SP-49 (cell line): ENCODE measurements around the genes XYLT1 and NPIPA8.

DNA sequence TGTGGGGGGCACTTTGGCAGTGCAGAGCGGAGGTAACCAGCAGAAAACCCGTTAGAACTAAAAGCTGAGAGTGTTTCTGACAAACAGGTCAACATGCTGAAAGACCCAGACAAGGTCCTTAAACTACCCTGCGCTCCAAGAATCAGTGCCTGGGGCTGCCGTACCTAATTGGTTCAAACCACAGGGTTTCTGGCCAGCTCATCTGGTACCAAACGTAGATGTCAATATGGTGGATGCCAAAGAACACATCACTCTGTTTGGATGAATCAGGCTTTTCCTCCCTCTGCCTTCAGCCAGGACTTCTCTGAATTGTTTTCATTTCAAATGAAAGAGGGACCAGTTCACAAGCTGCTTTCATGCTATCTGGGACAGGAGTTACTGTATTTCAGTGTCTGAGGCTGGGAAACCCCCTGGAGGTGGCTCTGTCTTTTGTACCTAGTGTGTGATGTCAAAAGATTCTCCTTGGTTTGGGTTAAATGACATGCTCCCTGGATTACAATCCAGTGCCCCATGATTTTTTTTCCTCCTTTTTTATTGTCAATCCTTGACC is 76.2 kb downstream of the ABCC1 start:
- PRO-cap = no peak

GRCh38 chr16:16045442-16046302 is 96.3 kb downstream of the ABCC1 start:
- PRO-cap = no peak

DNA sequence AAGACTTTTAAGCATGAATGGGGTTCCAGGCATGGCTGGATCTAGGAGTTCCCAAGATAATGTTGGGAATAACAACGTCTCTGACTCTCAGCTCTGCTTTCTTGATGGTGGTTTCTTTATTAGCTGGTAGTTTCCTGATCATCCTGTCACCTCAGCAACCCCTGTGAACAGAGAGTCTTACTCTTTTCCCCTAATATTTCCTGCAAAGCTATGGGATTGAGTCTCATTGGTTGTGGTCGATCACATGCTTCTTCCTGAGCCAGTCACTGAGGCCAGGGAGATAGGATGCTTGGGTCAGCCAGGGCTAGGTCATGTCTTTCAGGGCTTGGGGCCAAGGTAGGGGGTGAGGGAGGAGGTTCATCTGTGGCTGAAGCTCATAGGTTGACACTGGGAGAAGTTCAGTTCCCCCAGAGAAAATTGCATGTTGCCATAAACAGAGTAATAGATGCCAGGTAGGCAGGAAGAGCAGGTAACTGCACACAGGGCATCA is 114.3 kb downstream of the ABCC1 start:
- PRO-cap = no peak

- PRO-cap = no peak
These were observed 103.2 kb downstream of the ABCC6 start for GRCh38 chr16:16119811-16120776.

DNA sequence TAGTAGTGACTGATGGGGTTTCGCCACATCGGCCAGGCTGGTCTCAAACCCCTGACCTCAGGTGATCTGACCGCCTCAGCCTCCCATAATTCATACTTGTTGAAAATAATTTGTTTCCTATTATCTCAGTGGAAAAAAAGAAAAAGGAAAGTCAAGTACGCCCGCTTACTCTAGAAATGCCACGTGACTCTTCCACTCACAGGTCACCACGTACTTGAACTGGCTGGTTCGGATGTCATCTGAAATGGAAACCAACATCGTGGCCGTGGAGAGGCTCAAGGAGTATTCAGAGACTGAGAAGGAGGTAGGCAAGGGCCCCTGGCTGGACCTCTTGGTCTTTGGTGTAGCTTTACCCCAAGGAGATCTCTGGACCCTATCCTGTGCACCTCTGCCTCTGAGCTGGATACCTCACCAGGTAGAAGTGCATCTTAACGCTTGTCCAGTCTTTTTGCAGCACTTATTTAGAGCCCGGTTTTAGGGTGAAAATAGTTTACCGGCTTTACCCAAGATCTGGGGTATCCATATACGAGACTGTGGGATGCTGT is 97.6 kb downstream of the ABCC6 start:
- PRO-cap = no peak

DNA sequence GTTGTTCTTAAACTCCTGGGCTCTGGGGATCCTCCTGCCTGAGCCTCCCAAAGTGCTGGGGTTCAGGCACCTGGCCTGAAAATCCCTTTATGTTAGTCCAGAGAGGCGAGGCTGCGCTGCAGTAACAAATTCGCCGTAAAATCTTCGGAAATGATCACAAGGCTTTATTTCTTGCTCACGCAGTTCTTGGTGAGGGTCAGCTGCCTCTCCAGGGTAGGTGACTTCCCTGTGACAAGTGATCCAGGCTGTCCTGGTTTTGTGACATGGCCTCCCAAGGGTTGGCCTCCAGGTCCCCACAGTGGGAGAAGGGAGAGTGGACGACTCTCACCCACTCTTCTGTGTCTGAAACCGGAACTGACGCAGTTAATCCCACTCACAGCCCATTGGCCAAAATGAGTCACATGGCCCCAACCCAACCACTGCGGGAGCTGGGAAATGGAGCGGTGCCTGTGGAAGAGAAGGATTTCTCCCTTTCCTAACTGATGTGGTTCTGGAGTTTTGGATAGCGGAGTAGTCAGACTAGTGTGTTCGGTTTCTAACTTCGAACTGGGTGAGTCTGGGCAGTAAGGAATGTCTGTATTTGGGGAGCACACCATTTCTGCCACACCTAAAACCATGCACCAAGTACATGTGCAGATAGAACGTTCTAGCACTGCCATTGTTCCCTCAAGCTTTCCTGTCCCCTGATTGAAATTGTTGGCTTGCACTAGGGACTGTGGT is 79.4 kb downstream of the ABCC6 start:
- PRO-cap = no peak

- PRO-cap = no peak
These were observed 1.9 kb downstream of the ABCC6 start for GRCh38 chr16:16221376-16221861.

DNA sequence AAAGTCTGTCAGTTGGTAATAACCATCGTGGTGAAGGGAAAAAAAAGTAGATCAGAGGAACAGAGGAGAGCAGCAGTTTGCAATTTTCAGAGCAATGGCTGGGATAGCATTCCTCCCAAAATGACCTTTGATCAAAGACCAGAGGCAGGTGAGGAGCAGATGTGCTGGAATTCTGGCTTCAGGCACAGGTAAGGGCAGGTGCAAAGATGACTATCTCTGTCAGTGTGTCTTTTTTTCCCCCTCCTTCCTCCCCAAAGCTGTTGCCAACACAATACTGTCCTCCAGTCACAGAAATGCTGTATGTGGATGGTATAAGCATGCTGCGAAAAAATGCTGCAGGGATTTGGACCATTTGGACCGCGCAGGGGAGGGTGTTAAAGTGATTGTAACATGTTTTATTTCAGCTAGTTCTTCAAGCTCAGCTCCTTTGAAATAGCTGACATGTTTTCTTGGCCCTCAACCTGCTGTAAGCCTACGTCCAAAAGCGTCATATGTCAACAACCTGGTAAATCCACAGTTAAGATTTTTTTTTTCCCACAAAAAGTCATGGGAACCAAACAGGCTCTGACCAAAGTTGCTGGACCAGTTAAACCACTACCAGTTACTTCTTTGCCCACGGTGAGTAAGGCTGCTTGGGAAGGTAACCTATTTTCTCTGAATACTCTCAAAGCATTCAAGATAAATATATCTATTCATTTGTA is 166.5 kb downstream of the XYLT1 start:
- PRO-cap = no peak

GRCh38 chr16:17359568-17360326 is 111.0 kb downstream of the XYLT1 start:
- PRO-cap = no peak

- PRO-cap = bidirectional peak, plus-strand start at chr16:17416864, minus-strand start at chr16:17416799
These were observed 54.3 kb downstream of the XYLT1 start for GRCh38 chr16:17416231-17417076.

GRCh38 chr16:17448891-17449507 is 21.8 kb downstream of the XYLT1 start:
- PRO-cap = no peak

- PRO-cap = no peak
These were observed 5.1 kb downstream of the XYLT1 start for GRCh38 chr16:17465298-17466351.

DNA sequence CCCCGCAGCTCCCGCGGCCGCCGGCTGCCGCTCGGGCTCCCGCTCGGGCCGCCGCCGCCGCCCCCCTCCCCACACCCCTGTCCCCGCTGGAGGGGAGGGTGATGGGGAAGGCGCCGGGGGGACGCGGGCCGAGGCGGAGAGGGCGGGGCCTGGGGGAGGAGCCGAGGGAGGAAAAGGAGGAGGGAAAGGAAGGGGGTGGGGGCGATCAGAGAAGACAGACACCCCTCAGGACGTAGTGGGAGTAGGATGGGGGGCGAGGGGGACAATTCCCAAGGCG is at the start of gene XYLT1:
TSS of gene XYLT1 (minus strand) at position 100 of the 277 bp plus-strand sequence.
- PRO-cap = no peak

DNA sequence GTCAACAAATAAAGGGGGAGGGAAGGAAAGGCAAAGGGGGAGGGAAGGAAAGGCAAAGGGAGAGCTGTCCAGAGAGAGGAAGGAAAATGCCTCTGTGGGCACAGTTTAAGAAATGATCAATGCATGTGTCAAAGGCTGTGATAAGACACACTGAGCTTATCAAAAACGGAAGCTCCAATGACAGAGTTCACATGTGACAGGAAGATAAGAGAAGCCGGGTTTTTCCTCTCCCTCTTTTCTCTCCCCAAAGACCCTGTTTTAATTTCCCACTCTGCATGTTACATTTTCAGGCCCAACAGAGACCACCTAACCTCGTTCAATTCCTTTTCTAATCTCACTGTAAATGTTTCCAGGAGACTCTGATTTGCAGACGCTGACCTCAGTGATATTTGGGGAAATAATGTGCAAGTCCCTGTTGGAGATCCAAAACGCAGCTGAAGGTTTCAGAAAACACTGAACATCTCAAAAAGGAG is 386.7 kb downstream of the NPIPA8 start:
- PRO-cap = no peak

GRCh38 chr16:17972264-17972649 is 364.3 kb downstream of the NPIPA8 start:
- PRO-cap = no peak

DNA sequence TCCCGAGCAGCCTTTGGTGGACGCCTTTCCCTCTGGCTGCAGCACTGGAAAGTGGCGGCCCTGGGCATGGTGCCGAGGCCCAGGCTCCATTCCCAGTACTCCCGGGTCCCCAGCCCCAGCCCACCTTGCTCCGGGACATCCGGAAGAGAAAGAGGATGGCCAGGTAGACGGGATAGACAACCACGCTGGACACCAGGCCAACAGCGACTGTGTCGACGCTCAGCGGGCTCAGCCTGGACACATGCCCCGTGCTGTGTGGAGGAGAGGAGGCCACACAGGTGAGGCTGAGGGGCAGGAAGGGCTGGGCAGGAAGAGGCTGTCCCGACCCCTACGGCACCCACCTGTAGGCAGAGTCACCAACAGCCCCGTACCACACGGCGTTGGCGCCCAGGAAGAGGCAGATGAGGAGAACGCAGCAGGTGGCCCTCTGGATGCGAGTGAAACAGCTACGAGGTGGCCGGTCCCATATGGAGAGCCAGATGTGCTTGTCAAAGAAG is at the start of gene NPIPA8:
TSS of gene NPIPA8 (minus strand) at position 227 of the 497 bp plus-strand sequence.
- PRO-cap = no peak

DNA sequence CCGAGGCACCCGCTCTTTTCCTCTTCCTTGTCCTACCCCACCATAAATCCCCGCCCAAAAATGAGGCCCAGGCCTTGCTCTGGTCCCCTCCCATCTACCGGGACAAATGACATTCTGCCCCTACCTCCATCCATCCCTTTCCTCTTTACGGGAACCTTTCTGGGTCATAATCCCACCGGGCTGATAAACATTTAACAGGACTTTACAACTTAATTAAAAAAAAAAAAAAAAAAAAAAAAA is 1.0 kb downstream of the NOMO2 start:
- PRO-cap = unidirectional peak, minus-strand start at position 62 of the sequence

DNA sequence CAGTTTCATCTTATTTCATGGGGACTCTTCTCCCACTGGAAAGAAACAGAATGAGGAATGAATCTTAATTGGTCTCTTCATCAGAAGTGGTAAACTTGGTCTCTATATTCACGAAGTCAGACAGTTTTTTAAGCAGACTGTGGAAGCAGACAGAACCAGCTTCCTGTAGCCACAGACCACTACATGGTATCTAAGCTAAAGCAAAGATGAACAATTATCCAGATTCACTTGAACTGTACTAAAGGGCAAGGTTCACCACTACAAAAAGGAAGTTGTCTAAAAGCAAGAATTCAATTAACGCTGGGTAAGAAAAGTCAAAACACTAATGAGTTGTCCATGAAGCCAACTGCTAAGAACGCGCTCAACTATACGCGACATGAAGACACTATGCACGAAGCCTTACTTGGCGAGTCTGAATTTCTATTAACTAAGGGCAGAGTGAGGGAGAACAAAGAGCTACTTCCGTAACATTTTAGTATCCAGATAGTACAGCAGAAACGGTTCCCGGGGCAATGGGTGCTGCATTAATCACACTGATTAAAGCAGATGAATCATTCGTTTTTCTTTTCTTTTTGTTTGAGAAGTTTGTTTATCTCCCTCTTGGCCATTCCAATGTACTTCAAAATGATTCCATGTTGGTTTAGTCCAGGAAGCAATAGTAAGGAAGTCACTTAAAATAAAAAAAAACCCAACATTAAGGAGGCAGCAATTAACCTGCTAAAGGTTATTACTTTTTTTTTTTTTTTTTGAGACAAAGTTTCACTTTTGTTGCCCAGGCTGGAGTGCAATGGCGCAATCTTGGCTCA is 2.8 kb upstream of the RPS15A start:
- PRO-cap = no peak

DNA sequence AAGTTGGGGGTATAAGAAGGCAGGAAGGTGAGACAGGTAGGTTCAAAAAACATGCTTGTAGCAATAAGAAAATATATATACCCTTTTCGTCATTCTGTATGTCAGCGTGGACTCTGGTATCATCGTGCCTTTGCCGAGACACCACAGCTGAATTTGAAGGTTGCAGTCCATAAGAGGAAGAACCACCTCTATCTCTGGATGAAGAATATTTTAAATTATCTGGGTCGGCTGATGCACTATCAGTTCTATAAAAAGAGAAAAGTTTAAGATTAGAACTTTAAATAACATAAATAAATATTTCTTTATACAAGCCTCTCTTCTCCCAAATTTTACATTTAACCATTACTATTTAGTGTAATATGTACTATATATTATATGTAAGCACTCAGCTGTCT is 29.5 kb downstream of the SMG1 start:
- PRO-cap = no peak

DNA sequence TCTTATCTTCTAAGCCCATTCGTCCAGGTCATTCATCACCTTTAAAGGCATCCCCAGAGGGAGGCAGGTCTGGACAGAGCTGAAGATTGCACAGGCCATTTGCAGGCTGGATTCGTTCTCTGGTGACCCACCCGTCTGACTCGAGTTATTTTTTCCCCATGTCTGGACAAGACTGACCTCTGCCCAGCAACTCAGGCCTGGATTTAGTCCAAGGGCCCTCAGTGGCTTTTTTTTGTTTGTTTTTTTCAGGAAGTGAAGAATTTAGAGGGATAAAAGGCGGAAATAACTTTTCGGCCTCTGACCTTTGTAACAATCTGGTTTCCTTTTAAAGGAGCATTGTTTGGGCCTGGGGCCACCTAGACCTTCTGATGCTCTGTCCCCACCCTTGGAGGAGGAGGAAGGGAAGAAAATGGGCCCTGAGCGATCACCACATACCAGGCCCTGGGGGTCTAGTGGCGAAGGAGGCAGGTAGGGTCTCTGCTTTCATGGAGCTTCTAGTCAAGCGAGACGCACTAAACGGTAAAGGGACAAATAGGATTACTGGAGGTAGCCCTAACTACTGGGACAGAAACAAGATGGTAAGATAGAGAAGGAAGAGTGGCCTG is 5.5 kb downstream of the TMC7 start:
- PRO-cap = no peak